Metanephros (tissue), 2 donors: ENCODE data around the genes STK32B, EVC, MRFAP1 and KIAA0232.

DNA sequence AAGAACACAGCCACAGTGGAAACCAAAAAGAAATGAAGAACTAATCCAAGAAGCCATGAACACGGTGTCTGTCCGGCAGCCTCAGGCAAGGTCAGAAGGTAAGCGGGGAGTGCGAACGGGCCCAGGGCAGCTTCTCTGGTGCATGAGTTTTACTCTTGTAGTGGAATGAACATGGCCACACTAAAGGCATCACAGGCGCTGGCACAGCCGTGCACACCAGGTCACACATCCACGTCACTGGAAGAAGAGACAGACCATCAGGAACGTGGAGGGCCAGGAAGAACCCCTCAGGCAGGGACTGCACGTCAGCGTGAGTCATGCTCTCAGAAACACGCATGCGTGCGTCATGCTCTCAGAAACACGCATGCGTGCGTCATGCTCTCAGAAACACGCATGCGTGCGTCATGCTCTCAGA lies 20.0 kb upstream of the ADRA2C start:
- RAMPAGE, long total RNA: no peak

GRCh38 chr4:3765281-3766296 lies 596 bp upstream of the ADRA2C start:
- RAMPAGE, long total RNA: no peak

GRCh38 chr4:4032149-4032731 lies 194.5 kb downstream of the OTOP1 start:
- RAMPAGE, long total RNA: no peak

- RAMPAGE, long total RNA: no peak
Observed at GRCh38 chr4:4289750-4289969, 294 bp downstream of the LYAR start.

DNA sequence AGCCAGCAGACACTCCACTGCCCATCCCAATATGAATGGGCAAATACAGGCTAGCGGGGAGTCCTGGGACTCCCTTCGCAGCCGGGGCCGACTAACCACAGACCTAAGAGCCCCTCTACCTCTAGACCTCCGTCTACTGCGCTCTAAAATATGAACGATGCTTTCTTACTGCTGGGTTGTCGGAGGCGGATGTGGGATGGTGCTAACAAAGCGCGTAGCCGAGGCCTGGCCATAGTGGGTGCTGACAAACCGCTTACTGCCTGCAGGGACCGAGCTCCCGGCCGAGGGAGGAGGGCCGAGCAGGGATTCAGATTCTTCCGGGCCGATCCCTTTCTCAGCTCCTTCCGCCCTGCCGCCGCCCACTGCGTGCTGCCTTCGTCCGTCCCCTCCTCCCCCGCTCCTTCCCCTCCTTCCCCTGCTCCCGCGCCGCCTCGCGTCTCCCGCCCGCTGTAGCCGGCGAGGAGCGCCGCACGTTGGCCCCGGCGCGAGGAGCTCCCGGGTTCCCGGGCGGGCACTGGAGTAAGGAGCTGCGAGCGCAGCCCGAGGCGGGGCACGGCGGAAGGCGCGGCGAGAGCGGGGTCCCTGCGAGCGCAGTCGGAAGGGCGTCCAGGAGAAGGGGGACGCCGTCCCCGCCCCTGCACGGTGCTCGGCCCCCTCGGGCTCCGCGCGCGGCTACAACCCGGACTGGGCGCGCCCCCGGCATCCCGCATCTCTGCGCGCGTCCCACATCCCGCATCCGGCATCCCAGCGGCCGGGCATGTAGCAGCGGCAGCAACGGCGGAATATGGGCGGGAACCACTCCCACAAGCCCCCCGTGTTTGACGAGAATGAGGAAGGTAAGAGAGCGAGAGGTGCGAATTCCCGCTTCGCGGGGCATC lies at the start of gene STK32B:
Gene STK32B, plus strand, starts transcription at position 401 of the 878 bp plus-strand sequence.
- RAMPAGE, long total RNA: no peak

- RAMPAGE, long total RNA: no peak
Observed at GRCh38 chr4:5710877-5711783, at the start of gene EVC. EVC (plus strand) TSS chr4:5711201.

- RAMPAGE, long total RNA: no peak
Observed at GRCh38 chr4:5753373-5754419, 42.7 kb downstream of the EVC start.

DNA sequence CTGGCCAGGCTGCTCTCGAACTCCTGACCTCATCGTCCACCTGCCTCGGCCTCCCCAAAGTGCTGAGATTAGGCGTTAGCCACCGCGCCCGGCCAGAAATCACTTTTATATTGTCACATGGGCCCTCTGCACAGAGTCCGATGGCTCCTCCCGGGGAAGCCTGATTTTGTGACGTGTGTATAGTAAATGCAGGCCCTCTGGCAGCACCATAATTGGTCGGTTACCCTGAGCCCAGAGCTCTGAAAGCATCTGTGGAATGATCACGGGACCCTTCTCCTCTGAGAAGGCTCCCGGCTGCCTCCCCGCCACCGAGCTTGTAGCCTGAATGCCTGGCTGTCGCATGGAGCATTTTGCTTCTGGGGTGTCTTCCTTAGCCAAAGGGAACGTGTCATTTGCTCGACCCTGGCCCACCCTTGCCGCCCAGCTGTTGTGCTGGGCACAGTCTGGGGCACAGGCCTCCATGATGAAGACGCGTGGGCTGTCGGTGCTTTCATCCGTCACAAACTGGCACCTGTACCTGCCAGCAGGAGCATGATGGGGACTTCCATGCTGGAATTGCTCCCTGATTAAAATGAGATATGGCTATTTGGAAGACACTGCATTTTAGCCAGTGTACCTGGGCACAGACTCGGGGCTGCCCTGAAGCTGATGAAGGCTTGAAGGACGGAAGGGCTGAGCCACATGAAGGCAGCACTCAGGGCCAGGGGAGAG lies 79.3 kb downstream of the CRMP1 start:
- RAMPAGE, long total RNA: no peak

- RAMPAGE, long total RNA: no peak
Observed at GRCh38 chr4:6357524-6357876, 87.8 kb downstream of the WFS1 start.

GRCh38 chr4:6640619-6641737 lies at the start of gene MRFAP1:
MRFAP1 (plus strand) TSS chr4:6640685.
- RAMPAGE, long total RNA: start-site peak on the plus strand at chr4:6640684-6640720, 213 and 67 reads in 2 replicates

- RAMPAGE, long total RNA: no peak
Observed at GRCh38 chr4:6688745-6689973, 4.5 kb upstream of the S100P start.

GRCh38 chr4:6708088-6708711 lies 1.5 kb downstream of the MRFAP1L1 start:
- RAMPAGE, long total RNA: no peak

GRCh38 chr4:6781941-6783113 lies at the start of gene KIAA0232:
KIAA0232 (plus strand) TSS chr4:6782727.
- RAMPAGE, long total RNA: no peak

- RAMPAGE, long total RNA: no peak
Observed at GRCh38 chr4:6795739-6796535, 13.4 kb downstream of the KIAA0232 start.

- RAMPAGE, long total RNA: no peak
Observed at GRCh38 chr4:6810272-6810797, 27.8 kb downstream of the KIAA0232 start.

- RAMPAGE, long total RNA: no peak
Observed at GRCh38 chr4:6841921-6842360, 59.4 kb downstream of the KIAA0232 start.

GRCh38 chr4:6942174-6942952 lies 32.7 kb downstream of the TBC1D14 start:
- RAMPAGE, long total RNA: no peak

GRCh38 chr4:6972535-6973379 lies 63.1 kb downstream of the TBC1D14 start:
- RAMPAGE, long total RNA: no peak

DNA sequence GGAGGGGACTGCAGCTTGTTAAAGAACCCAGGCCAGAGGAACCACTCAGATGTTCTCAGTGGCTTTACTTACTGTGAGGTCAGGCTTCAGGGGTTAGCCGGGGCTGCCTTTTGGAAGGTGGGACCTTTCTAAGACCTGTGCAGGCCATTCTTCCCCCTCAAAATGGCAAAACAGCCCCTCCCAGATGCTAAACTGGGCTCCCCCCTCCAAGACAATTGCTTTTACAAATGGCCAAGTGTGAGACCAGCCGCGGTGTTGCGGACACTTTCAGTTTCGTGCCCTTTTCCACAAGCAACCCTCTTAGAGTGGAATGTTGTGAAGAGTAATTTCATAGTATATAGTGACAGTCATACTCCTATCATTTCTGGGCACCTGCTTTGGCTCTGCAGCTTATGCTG lies 54.8 kb downstream of the CCDC96 start:
- RAMPAGE, long total RNA: no peak

DNA sequence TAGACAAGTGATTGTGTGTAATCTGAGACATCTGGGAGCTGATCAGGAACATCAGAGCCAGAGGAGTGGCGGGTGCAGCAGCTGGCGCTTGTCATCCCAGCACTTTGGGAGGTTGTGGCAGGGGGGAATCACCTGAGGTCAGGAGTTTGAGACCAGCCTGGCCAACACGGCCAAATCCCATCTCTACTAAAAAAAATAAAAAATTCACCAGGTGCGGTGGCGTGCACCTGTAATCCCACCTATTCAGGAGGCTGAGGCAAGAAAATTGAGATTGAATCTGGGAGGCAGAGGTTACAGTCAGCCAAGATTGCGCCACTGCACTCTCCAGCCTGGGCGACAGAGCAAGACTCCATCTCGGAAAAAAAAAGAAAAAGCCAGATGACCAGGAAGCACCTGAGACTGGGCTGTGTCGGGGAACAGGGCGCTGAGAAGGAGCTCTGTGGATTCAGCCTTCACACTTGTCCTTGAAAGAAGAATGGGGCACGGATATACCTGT lies 39.1 kb downstream of the CCDC96 start:
- RAMPAGE, long total RNA: no peak